HT-29 (cell line): Measurements from ENCODE around the gene MPST.

DNA sequence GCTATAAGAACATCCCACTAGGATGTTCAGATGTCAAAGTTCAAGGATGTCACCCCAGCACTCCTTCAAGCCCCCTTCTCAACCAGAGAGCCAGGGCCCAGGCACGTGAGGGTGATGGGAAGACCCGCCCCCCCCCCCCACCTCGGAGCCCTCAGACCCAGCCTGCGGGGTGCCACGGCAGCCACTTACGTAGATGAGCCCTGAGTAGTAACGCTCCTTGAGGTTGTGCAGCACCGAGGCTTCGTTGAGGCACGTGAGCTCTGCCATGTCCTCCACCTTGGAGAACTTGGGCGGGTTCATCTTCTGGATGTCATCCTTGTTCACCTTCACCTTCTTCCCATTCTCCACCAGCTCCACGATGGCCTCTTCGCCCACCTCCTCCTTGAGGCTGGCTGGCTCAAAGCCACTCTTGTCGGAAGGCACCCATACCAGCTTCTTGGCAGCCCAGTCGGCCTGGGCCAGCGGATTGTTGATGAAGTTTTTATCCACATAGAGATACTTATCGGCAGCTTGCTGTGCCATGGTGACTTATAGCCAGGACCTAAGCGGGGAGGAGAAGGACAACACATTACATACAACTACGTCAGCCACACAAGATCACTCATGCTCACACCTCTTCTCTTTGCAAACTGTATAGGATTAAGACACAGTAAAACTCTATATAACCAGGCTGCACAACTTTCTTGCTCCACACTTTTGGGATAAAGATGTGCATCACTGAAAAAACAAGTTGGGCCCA, 38.9 kb downstream of the MYH9 start:
- RAMPAGE, long total RNA: no peak

DNA sequence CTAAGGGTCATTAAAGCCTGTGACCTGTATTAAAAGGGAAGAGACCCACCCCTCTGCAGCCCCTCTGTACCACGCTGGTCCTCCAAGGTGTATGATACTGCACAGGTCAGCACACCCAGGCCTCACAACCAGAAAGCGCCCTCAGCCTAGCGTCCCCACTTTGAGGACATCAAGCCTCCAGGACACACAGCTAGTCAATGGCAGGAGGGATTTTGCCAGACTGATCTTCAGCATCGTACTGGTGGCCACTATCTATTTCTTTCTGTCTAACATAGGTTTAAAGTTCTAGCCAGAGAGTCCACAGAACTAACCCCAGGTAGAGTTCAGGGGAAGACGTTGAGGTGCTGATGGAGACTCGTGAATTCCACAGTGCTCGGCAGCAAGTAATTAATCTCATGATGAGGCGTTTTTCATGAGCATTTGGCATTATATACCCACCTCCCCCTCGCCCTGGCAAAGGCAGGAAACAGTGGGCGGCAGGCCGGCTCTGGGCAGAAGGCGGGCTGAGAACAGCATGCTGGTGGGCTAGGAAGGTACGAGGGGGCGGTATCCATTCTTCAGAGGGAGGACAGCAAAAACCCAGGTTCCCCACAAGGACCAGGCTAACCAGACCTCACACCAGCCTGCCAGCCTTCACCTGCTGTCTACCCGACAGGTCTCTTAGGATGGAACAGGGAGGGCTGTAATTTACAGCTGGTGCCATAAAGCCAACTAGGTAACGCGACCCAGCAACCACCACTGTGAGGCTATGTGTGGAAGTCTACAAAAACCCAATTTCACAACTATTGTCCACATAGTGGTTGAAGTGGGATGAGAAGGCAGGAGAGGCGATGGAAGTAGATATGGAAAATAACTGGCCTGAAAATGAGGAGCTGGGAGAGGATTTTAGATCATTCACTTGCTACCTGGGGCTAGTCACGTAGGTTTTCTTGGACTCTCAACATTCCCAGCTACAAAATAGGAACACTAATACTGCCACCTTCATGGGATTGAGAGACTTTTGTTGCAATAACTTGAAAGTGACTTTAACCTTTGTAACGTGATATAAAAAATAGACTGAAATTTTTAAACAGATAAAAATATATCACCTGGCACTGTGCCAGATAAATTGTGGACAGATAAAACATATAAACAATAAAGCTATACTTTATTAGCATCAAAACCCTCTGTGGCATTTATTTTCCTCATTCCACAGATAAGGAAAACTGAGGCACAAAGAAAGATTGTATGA, 18.4 kb downstream of the MYH9 start:
- RAMPAGE, long total RNA: no peak

- RAMPAGE, long total RNA: no peak
Observed at GRCh38 chr22:36453254-36453712, 28.2 kb downstream of the TXN2 start.

GRCh38 chr22:36569862-36570372, 41.0 kb upstream of the EIF3D start:
- RAMPAGE, long total RNA: no peak

DNA sequence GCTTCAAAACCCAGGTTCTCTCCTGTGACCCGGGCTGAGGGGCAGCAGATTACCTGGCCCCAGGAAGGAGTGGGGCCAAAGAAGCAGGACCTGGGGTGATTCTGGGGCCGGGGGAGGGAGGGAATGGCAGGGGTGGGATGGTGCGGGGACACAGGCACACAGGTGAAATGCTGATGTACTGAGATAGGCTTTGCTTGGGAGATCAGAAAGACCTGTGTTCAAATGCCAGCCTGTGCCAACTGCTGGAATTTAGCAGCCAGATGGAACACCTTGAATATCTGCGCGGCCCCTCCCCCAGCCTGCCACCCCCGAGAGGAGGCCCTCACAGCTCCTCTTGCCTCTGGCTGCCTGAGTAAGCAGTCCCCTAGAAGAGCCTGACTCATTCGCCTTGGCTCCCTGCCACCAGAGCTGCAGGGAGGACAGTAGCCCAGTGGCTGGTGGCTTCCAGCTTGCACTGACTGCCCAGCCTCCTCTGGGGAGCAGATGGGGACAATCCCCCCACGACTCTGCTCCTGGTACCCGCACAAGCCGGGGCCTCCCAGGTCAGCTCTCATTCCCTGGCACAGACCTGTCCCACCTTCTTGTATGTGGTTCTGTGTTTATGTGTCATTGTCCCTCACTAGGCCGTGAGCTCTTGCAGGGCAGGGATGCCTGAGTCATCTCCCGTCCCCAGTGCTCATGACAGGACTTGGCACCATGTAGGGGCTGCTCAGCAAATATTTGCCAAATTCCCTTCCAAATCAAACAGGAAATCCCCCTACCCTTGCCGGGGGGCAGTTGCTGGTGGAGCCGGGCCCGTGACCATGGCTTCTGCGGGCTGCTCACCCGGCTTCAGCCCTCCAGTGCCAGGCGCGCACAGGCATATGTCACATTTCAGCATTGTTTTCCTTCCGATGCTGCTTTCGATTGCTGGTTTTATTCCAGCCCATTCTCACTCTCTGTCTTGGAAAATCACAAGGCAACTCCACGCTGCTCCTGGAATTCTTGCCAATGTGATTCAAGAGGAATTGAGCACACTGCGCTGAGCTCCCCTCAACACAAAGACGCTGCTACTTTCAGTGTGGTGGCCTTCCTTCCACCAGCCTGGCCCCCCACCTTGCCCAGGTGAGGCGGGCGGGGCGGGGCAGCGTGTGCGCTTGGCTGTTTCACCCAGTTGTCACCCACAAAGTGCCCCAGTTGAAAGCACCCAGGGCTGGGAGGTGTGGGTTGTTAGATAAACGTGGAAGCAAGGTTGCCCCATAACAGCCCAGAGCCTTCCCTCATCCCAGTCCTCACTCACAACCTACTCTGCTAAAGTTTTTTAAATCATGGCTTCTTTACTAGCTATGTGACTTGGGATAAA, 43.5 kb downstream of the CACNG2 start:
- RAMPAGE, long total RNA: no peak

GRCh38 chr22:36786572-36786959, 10.6 kb upstream of the IFT27 start:
- RAMPAGE, long total RNA: no peak

- RAMPAGE, long total RNA: no peak
Observed at GRCh38 chr22:36861955-36862737, 1.3 kb downstream of the NCF4 start.

- RAMPAGE, long total RNA: no peak
Observed at GRCh38 chr22:36870238-36870828, 9.5 kb downstream of the NCF4 start.

DNA sequence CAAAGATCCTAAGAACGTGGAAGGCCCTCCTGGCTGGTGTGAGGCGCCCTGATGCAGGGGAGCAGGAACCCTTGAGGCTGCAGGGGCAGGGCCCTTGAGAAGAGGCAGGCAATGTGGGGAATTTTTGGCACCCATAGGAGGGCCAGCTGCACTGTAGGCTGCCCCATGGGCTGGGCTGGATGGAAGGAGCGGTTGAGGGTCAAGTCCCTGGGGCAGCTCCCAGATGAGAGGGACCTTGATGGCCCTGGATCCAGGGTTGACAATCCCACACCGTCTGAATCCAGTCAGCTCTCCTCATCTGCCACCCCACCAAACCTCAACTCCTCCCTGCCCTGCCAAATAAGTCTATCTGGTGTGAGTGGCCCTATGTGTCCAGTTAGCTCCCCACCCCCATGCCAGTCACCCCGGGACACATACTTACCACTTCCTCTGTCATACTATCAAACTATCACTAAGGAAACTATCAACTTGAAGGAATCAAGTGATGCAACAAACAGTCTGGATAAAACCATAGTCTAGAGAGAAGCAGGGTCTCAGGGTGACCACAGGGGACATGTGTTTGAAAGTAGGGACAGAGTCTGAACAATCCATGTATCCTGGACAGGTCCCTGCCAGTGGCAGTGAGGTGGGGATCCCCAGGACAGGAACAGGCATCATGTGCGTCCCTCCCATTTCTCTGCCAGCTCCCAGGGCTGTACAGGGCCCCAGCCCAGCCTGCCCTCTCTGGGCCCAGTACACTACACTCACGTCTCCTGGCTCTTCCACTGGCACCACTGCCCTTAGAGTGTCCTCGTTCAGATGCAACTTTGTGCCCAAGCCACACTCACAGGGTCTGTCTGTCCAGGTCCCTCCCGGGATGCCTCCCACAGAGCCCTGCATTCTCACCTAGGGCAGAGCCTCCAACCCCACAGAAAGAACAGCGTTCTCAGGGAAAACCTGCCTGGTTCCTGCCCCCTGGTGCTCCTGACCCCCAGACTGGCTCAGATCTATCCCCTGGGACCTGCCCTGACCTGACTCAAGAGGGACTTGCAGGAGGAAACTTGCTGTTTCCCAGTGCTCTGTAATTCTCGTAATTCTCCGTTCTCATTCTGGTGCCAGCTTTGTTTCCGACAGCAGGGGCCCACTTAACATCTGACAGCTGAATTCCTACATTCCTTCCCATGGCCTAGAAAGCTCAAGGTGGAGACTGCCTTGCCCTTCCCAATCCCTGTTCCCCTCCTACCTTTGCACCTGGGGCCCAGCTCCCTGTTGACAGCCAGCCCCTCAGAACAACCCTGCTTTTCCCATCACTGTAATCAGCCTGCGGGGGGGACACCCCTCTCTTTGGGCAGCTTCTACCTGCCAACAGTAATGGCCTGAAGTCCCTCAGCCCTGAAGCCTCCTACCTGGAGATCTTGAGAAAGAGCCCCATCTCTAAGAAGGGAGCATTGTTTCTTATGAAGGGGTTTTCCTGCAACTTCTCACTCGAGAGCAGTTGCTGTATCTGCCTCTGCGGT, 12.9 kb upstream of the CSF2RB start:
- RAMPAGE, long total RNA: no peak

GRCh38 chr22:37019650-37020542, at the start of gene MPST:
MPST (plus strand) TSS chr22:37019742.
- RAMPAGE, long total RNA: no peak

DNA sequence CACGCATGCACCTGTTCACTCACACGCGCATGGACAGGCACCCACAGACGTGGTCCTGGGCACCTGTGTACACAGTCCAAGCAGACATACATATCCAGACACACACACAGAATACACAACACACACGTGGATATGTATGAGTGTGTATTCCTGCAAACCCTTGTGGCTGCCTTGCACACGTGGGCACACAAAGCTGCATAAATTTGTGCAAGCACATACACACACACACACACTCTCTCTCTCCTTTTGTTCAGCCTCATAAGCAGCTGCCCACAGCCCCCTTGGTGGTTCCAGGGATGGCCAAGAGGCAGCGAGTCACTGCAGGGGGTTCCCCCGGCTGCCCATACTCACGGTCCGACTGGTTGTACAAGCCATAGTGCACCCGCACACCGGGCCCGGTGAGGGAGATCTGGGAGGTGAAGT, 23.3 kb downstream of the KCTD17 start:
- RAMPAGE, long total RNA: no peak

DNA sequence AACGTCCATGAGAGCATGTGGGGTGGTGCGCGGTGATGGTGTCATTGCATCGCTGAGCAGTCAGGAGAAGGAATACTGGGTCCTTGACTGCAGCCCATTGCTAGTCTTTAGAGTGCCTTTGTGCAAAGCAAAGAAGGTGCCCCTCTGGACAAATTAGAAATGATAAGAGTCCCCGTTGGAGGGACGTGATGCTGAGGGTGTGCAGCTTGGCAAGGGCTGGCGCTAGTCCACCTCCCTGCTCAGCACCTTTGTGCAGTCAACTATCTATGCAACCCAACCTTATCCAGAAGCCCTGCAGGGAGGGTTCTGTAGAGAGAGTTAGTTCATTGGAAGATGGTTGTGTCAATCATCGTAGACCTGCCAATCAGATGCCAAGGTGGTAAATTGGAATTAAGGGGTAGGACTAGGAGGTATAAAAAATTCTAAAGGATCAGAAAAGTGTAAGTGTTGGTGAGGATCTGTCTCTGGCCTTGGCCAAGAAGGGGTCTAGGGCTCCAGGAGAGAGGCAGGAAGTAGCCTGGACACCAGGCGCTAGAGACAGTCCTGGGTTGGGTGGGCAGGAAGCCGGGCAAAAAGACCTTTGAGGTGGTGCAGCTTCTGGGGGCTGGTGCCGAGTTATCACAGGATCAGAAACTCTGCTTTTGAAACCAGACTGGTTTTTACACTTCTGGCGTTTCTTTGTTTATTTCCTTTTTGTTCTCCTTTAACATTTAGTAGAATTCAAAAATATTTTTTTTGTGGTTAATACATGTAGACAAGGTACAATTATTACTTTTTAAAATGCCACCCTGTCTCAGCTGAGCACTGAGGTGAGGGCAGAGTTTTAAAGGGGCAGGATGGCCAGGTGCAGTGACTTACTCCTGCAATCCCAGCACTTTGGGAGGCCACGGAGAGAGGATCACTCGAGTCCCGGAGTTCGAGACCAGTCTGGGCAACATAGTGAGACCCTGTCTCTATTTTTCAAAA, 1.7 kb downstream of the C1QTNF6 start:
- RAMPAGE, long total RNA: no peak

GRCh38 chr22:37324368-37325327, 42.3 kb downstream of the CYTH4 start:
- RAMPAGE, long total RNA: no peak

- RAMPAGE, long total RNA: no peak
Observed at GRCh38 chr22:37335120-37335532, 52.8 kb downstream of the CYTH4 start.

- RAMPAGE, long total RNA: no peak
Observed at GRCh38 chr22:37379964-37380456, 47.3 kb downstream of the ELFN2 start.

DNA sequence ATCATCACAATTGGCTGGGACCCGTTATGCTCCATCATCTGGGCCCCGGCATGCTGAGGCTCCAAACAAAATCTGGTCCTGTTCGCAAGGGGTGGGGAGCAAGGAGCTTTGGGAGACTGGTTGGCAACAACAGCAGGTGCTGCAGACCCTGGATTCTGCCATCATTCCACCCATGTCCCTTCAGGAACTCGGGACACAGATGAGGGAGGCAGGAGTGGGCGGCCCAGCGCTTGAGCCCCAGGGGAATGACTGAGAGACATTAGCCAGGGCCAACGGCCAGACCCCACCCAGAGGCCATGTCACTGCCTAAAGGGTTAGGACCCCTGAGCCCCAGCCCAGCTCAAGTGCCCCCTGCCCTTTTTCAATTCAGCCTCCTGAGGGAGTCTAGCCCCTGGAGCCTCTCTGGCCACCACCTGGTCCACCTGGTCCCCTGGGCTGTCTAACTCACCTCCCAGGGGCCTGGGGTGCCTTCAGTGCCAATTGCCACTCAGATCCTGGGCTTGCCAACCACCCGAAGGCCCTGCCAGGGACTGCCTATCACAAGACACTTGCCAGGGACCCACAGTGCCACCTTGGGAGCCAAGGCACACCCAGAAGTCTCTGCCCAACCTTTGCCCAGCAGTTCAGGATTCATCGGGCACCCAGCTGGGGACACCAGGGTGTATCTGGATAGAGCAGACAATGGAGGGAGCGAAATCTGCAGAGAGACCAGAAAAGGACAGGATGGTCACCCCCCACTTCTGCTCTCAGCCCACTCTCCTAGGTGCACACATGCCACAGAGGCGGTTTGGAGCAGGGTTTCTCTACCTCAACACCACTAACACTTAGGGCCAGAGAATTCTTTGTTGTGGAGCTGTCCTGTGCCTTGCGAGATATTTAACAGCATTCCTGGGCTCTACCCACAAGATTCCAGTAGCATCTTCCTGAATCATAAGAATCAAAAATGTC, 16.6 kb downstream of the MFNG start:
- RAMPAGE, long total RNA: no peak

- RAMPAGE, long total RNA: no peak
Observed at GRCh38 chr22:37538580-37539324, 19.5 kb upstream of the CARD10 start.

DNA sequence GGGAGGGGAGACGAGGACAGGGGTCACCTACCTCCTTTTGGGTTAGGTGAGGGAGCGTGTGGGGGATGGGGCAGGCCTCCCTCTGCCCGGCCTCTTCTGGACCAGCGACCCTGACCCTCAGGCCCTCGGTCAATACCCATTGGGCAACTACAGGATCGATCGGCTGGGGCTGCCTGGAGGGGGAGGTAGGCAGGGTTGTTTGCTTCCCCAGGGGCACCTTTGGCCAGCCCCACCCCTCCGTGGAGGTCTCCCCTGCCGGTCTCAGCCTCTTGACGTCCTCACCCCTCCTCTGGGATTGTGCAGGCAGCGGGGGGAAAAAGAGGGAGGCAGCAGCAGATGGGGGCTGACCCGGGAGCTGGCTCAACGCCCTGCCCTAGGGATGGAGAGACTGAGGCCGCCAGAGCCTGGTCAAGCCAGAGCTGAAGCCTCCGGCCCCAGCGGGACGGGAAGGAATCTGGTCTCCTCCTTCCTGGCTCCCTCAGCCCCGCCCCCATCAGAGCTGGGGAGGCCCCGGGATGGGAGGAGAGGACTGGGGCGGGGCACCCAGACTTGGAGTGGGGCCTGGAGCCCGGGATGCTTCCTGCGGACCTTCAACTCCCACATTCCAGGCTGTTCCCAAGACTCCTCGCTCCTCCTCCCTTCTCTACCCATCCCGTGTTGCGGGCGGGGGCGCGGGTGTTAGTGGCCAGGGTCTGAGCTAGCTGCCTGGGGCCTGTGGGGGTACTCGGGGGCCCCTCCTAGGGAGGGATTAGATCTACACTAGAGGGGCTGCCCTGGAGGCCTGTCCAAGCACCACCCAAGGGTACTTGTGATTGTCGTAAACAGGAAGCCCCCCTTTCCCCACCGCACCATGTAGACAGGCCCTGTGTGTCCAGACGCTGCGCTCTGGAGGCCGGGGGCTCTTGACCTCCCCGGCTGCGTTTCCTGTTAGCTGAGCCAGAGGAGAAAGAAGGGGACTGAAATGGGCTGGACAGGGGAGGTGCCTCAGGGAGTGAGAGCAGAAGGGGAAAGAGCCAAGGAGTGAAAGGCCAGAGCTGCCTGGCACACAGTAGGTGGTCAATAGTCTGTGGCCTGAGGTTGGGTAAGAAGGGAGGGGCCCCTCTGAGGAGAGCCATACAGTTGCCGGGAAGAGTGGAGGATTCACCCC, 14.2 kb upstream of the CDC42EP1 start:
- RAMPAGE, long total RNA: no peak

DNA sequence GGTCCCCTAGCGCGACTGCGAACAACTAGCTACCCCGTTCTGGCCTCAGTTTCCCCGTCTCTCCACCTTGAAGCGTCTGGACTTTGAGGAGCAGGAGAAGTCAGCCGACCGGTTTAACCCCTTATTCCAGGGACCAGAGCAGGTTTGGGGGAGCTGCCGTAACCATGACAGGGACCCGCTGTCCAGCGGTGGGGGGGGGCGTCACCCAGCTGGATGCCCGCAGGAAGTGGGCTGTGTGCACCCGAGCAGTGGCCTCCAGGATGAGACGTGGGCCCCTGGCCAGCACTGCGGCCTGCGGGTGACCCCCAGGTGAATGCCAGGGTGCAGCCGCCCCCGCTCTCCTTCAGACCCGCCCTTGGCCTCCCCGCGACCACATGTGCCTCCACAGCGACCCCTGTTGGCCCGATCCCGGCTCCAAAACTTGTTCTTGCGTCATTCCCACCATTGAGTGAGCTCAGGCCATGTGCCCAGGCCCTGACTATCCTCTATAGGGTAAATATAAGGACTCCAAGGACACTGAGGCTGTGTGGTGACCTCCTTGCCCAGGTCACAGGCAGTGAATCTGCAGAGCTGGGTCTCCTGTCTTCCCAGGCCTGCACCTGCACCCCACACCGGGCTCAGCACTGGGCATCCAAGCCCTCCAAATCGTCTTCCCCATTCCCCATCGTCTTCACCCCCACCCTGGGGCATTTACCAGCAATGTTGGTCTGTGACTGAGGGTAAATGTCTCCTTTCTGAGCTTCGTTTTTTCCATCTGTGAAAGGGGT, 1.4 kb downstream of the CDC42EP1 start:
- RAMPAGE, long total RNA: no peak

DNA sequence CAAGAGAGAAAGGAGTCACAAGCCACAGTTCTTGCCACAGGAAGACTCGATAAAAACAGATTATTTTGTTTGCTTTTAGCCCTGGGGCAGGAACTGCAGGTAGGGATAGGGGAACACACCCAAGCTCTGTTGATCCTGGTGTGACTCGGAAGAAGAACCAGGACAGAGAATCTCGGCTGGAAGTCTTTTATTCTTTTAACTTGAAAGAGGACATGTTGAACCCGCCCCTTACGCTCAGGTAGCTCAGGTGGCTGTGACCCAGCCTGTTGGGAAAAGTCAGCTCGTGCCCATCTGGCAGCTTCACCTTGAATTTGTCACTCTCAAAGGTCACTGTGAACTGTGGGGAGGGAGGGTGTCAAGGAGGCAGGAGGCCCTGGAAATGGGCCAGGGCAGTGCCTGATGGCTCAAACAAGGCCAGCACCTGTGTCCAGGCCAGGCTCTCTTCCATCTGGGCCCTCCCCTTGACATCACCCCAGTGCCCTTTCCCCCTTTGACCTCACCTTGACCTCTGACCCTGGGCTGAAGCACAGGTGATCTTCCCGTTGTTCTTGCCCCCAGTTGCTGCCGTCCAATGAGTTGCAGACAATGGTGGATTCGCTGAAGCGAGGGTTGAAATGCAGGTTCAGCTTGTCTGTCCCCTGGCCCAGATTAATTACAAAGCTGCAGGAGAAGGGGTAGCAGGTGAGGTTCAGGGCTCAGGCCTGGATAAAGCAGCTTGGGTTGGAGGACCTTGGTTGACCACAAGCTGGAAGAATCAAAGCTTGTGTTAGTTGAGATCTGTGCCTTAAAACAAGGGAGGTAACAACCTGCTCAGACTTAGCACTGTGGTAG, 9.6 kb downstream of the LGALS2 start:
- RAMPAGE, long total RNA: no peak